Foreskin keratinocyte (primary cell): Measurements from ENCODE around the genes CRTAP and UBP1.

GRCh38 chr3:31960944-31961648 lies 20.0 kb downstream of the OSBPL10 start:
- RAMPAGE, total RNA, result no peak

GRCh38 chr3:32120418-32120756 lies 14.0 kb downstream of the GPD1L start:
- RAMPAGE, total RNA, result no peak

- RAMPAGE, total RNA, result no peak
Observed at GRCh38 chr3:32185910-32186533, 52.5 kb upstream of the CMTM8 start.

DNA sequence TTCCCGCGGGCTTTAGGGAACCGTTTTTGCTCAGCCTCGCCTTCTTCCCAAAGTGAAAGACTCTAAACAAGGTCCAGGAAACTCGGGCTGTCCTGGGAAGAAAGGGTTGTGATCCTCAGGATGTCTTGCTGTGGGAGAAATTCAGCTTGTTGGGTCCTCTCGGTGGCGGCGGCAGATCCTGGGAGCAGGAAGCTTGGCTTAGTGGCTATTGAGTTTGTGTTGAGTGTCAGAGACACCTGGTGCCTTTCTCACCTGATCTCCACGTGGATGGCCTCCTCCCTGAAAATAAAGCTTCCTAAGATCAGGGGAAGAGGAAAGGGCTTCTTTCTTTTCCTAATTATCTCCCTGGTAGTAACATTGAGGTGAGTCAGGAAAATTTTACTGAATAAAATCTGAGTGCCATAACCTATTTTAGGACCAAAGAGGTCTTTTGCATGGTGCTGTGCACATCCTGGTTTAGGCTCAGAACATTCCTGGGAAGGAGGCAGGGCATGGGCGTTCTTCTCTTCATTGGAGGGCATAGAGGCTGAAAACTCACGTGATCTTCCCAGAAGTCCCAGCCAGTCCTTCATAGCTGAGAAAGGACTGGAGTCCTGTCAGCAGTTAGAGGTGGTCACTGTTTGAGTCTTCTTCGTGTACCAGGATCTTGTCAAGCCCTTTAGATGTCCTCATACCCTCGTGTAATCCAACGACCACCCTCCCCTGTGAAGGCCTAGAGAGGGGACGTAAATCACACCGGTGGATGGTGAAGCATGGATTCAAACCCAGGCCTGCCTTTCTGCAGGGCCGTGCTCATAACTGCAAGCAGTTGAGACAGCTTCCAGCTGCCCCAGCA lies 949 bp downstream of the CMTM8 start:
- RAMPAGE, total RNA, result no peak

- RAMPAGE, total RNA, result no peak
Observed at GRCh38 chr3:32283269-32283768, 44.8 kb downstream of the CMTM8 start.

GRCh38 chr3:32380105-32380396 lies 11.6 kb upstream of the CMTM7 start:
- RAMPAGE, total RNA, result no peak

- RAMPAGE, total RNA, result no peak
Observed at GRCh38 chr3:32422910-32423484, 31.3 kb downstream of the CMTM7 start.

DNA sequence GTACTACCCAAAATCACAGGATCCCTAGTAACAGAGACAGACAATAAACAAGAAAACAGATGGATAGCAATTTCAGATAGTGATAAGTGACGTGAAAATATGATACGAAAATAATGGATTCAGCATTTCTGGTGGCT lies 318 bp upstream of the CMTM6 start:
- RAMPAGE, total RNA, result no peak

DNA sequence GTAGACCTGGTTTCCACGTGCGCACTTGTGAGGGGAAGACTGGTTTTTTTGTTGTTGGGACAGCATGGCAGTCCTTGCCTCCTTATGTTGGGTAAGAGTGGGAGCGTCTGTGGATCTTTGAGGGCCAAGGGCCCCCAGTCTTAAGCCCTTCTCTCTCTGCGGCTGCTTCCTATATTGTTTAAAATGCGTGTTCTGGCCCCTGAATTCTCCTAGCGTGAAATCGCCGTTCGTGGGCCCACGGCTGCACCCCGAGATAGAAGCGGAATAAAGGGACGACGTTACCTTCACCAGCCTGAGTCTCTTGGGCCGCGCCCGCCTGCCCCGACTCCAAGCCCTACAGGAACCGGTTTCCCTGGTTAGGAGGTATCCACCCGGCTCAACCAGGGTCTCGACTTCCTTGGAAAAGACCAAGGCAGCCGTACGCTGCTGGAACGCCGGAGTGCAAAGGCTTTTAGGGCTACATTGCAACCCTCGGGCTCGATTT lies 1.7 kb downstream of the TRIM71 start:
- RAMPAGE, total RNA, result no peak

- RAMPAGE, total RNA, result no peak
Observed at GRCh38 chr3:33012065-33012324, 60.6 kb downstream of the CCR4 start.

- RAMPAGE, total RNA, result no peak
Observed at GRCh38 chr3:33113648-33114313, at the start of gene CRTAP. Gene CRTAP, plus strand, starts transcription at chr3:33114014.

DNA sequence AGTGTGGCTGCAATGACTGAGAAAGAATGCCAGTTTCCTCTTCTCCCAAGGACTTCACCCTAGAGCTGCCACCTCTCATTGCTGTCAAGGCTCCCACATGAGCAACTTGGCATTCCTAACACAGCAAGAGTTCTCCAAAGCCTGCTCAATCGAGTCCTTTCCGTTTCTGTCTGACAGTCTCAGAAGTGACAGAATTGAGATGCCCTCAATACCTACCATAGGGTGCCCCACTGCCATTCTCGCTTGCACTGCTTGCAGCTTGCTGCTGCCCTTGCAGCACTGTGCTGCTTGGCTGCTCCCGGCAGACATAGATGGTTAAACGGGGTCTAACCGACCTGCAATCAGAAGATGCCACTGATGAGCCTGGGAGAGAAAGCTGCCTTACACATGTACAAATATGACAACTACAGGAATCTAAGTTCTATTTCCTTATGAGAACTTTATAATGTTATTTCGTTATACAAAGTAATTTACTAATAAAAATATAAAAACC lies 44.2 kb downstream of the UBP1 start:
- RAMPAGE, total RNA, result no peak

DNA sequence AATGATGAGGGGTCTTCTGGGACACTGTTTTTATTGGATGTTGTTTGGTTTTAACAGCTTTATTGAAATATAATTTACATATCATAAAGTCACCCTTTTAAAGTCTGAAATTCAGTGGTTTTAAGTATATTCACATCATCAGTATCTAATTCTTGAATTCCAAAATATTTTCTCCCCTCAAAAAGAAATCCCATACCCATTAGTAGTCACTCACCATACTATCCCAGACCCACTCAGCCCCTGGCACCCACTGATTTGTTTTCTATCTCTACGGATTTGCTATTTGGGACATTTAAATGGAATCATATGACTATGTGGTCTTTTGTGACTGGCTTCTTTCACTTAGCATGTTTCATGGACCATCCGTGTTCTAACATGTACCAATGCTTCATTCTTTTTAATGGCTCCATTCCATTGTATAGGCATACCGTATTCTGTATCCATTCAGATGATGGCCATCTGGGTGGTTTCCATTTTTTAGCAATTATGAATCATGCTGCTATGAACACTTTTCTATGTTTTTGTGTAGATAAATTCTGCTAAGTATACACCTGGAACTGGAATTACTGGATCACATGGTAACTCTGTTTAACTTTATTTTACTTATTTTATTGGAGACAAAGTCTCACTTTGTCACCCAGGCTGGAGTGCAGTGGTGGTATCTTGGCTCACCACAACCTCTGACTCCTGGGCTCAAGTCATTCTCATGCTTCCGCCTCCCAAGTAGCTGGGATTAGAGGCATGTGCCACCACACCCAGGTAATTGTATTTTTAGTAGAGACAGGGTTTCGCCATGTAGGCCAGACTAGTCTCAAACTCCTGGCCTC lies 13.6 kb downstream of the UBP1 start:
- RAMPAGE, total RNA, result no peak

DNA sequence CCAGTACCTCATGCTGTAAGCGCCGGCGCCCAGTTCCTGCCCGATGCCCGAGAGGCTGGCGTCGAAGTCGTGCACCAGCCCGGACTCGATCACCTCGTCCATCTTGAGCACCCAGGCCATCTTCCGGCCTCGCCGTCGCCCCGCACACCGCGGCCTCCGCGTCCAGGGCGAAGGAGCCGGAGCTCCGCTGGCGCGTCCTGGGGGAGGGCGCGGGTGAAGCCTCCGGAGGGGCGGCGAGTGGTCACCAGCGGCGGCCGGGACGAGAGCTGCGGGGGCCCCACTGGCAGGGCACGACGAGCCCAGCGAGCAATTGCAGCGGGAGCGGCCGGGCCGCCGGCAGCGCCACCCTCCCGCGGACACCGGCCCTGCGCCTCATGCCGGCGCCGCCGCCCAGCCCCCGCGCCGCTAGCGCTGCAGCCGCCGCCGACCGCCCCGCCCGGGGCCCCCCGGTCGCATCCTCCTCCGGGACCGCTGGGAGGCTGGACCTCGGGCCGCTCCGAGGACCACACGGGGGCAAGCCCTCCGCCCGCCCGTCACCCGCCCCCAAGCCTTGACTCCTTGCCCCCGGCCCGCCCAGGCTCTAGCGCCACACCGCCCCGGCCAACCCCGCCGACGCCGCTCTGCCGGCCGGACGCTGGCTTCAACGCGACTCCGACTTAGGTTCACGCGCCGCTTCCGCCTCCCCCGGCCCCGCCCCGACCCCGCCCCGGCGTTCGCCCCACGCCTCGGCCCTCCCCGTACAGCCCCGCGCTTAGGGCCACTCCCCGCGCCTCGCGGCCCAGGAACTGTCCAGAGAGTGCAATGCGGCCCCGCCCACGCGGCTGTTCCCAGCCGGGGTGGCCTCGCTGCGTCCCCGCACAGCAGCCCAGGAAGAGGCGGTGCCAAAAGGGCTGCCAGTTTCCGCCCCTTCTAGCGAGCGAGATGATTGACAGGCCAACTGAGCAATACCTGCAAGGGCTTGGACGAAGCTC lies at the start of gene UBP1:
Gene UBP1, minus strand, starts transcription at position 677 of the 971 bp plus-strand sequence.
- RAMPAGE, total RNA, result no peak

GRCh38 chr3:36787172-36787657 lies 22.9 kb upstream of the DCLK3 start:
- RAMPAGE, total RNA, result no peak

DNA sequence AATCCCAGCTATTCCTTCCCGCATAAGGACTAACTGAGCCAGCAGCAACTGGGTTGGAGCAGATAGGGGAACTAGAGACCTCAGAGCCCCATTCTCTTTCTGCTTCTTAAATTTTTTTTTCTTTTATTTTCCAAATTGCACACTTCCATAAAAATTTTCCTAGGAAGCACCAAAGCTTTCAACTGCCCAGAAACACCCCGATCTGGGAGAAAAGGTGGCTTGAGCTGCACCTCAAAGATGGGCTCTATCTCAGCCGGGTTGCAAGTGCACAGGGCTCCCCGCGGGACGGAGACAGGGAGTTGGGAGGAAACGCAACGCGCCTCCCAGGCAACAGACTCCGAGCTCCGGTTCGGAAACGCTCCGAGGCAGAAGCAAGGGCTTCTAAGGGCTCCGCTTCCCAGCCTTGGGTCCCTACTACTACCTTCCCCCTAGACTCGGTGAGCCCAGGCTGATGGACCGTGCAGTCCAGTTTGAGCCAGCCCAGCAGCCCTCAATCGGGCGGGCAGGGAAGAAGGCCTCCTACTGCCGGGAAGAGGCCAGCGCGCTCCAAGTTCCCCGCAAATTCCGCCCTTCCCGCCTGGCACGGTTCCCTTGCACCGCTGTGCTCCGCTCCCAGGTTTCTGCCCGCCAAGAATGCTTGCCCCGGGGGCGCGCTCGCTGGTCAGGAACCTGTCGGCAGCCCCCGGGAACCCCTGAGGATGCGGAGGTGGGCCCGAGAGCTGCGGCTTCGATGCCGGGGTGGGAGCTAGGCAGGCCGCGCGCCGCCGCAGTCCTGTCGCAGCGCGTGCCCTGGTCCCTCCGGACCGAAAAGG lies 877 bp downstream of the TRANK1 start:
- RAMPAGE, total RNA, result no peak

GRCh38 chr3:37321516-37322074 lies 78.5 kb downstream of the GOLGA4 start:
- RAMPAGE, total RNA, result no peak

- RAMPAGE, total RNA, result no peak
Observed at GRCh38 chr3:37466674-37467227, 14.8 kb downstream of the ITGA9 start.

DNA sequence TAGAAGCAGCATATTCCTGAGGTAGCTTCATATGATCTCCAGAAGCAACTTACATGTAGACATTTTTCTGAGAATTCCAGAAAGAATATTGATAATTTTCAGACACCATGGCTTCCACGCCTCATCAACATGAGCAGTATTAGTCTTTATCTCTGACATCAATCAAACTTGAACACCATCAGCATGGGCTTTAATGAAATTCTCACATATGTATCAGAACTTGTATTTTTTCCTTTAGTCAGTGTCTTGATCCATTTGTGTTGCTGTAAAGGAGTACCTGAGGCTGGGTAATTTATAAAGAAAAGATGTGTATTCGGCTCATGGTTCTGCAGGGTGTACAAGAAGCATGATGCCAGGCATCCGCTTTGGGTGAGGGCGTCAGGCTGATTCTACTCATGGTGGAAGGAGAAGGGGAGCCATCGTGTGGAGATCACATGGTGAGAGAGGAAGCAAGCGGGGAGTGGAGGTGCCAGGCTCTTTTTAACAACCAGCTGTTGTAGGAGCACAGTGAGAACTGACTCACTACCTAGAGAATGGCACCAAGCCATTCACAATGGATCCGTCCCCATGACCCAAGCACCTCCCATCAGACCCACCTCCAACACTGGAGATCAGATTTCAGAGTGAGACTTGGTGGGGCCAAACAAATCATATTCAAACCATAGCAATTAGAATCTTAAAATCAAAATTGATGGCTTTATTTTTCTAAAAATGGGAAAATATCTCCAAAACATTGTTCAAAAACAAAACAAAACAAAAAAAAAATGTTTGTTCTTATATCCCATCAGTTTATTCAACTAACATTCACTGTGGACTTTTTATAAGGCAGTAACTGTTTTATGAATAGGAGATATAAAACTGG lies 149.8 kb downstream of the ITGA9 start:
- RAMPAGE, total RNA, result no peak

DNA sequence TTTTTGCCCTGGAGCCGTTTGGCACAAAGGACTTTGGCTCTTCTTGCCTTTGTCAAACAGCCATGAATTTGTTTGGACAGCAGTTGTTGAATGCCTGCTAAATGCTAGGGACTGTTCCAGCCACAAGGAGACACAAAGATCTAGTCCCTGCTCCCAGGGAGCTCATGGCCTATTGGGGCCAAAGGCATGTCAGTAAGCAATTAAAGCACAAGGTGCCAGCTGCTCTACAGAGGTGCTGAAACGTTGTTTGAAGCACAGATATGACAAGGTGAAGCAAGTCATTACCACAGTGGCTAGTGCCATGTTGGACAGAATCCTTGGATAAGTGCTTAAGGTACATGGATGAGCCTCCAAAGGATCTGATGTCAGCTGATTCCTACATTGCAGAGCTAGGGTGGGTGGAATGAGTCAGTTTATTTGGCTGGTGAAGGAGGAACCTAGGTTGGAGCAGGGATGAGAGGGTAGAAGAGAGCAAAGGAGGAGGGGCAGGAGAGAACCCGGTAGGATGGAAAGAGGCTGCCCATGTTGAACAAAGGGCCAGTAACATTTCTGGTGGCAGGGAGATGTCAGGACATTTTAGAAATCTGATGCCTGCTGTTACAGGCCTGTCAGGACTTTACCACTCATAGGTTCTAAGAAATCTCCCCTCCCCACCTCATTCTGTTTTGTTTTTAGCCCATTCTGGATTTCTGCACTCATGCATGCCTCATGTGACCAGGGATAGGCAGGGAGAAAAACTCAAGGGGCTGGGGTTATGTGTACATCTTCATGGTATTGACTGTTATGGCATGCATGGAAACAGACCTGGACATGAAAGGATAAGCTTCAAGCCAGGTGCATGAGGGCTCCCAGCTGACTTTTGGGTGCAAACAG lies 171.7 kb upstream of the CTDSPL start:
- RAMPAGE, total RNA, result no peak